Mucosa of descending colon (tissue), 1 donor: ENCODE measurements around a stretch of chr17.

DNA sequence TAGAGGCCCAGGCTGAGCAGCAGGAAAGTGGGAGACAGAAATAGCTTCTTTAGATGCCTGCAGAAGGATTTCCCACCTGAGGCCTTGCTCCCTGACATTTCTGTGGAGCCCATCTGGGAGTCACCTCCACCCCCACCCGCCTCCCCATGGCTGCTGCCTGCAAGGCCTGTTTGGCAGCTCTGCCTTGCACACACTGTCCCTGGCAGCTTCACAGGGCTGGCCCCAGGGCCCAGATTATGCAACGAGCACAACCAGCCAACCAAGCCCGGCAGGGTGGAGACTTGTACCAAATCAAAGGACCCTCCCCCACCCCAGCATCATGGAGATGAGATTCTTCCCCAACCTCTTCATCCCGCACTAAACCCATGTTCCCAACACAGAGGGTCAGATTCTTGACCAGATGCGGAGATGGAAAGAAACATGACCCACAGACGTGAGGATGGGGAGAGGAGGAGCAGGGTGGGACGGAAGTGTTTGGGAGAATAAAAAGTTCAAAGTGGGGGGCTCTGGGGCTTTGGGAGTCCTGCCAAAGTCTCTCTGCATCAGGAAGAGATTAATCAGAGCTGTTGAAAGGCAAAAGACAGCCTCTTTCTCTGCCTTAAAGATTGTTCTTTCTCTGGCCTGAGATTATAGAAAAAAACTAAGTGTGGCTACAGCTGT, 3.8 kb downstream of the SMARCD2 start:
- PRO-cap = no peak

- PRO-cap = bidirectional peak, plus-strand start at chr17:63927676, minus-strand start at chr17:63927557
Observed at GRCh38 chr17:63927413-63927889, 4.7 kb downstream of the CD79B start.

DNA sequence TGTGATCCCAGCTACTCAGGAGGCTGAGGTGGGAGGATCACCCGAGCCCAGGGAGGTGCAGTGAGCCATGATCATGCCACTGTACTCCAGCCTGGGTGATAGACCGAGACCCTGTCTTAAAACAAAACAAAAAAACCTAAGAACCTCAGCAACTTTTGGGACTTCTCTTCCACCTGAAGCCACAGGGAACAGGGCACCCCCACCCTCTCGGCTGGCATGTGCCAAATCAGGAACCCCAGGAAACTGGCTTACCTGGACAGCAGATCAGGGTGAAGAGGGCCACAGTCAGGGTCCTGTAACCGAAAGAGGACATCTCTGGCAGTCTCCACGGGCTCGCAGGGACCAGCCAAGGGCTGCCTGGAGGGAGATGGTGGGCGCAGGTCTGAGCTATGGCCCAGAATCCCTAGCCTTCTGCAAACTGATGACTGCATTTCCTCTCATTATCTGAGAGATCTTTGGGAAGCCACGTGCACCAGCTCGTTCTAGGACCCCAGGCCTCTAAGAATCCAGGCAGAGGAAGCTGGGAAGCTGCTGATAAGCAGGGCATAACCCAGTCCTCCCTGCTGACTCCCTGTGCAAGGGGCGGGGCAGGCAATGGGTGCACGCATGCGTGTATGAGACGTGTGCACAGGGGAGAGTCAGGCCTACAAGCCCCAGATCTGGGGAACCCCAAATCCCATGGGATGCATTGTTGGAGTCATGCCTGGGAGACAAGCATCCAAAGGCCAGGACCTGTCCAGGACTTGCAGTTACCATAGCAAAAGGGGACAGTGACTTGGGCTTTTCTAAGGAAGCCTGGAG, 8.4 kb downstream of the PRR29 start:
- PRO-cap = unidirectional peak, minus-strand start at position 384 of the sequence

- PRO-cap = no peak
Observed at GRCh38 chr17:64087346-64088421, 42.3 kb downstream of the ERN1 start.

- PRO-cap = no peak
Observed at GRCh38 chr17:64147188-64147909, 17.4 kb upstream of the ERN1 start.

DNA sequence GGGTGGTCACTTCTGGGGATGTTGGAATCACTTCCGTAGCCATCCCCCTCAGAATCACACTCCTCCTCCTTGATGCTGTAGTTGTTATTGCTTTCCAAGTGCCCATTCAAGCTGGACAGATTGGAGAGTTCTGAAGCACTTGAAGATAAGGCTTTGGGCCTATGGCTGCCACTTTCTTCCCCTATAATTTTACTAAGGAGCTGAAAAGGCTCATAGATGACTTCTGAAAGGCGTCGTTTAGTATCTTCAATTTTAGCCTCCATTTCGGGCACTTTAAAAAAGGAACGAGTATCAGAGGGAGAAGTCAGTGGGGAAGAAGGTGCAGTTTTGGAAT, 50.0 kb downstream of the TEX2 start:
- PRO-cap = no peak

- PRO-cap = no peak
Observed at GRCh38 chr17:64264894-64265349, 1.9 kb upstream of the TEX2 start.

- PRO-cap = no peak
Observed at GRCh38 chr17:64313671-64313887, 50.5 kb upstream of the TEX2 start.

- PRO-cap = no peak
Observed at GRCh38 chr17:64329528-64330085, 61.1 kb downstream of the PECAM1 start.

- PRO-cap = no peak
Observed at GRCh38 chr17:64392727-64393396, 2.2 kb upstream of the PECAM1 start.

- PRO-cap = no peak
Observed at GRCh38 chr17:64406617-64407188, 16.0 kb upstream of the PECAM1 start.

- PRO-cap = no peak
Observed at GRCh38 chr17:64498686-64499671, 2.1 kb upstream of the POLG2 start.

DNA sequence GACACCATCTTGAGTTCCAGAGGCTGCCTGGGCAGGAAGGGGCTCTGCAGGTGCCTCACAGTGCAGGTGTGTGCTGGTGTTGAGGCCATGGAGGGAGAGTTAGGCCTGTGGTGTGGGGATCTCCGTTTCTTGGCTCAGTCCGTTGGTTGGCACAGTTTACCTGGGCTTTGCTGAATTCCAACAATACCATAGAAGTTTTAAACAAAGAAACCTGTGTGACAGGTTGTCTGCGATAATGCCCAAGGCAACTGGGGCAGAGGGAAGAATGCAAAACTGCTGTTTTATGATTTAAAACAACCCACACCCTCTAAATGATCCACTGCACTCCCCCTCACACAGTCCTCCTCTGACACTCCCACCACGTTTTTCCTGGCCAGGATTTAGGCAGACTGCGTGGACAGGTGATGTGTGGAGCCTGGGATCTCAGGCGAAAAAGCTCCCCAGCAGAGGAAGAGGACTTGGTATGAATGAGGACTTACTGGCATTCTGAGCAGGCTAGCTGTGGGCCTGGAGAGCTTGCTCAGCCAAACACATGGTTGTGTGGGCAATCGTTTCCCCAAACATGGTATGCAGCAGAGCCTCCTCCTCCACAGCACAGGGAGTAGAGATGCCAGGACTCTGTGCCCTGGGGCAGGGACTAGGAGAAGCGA, 104.1 kb downstream of the LRRC37A3 start:
- PRO-cap = no peak

DNA sequence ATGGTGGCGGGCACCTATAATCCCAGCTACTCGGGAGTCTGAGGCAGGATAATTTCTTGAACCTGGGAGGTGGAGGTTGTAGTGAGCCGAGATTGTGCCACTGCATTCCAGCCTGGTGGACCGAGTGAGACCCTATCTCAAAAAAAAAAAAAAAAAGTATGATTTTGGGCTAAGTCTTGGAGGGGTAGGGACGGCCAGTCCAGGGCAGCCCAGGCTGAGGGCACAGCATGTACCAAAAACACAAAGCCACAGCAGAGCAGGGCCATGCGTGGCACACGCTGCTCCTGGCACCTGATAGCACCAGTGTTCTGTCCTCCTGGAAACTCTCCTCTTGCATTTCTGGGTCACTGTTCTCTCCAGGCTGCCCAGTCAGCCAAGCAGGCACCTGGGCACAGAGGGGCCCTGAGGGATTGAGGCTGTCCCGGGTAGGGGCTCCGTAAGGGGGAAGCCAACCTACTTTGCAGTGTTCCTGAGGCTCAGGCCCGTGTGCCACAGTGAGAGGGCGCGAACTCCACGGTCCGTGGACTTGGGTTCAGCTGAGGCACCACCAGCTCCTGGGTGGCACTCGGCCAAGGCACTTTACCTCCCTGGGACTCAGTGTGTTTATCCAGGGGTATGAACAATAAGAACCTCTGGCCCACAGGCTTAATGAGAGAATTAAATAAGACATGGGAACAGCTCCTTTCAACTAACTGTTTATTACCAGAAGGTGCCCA, 68.0 kb downstream of the GNA13 start:
- PRO-cap = no peak

- PRO-cap = no peak
Observed at GRCh38 chr17:65036920-65037951, 19.3 kb downstream of the GNA13 start.

DNA sequence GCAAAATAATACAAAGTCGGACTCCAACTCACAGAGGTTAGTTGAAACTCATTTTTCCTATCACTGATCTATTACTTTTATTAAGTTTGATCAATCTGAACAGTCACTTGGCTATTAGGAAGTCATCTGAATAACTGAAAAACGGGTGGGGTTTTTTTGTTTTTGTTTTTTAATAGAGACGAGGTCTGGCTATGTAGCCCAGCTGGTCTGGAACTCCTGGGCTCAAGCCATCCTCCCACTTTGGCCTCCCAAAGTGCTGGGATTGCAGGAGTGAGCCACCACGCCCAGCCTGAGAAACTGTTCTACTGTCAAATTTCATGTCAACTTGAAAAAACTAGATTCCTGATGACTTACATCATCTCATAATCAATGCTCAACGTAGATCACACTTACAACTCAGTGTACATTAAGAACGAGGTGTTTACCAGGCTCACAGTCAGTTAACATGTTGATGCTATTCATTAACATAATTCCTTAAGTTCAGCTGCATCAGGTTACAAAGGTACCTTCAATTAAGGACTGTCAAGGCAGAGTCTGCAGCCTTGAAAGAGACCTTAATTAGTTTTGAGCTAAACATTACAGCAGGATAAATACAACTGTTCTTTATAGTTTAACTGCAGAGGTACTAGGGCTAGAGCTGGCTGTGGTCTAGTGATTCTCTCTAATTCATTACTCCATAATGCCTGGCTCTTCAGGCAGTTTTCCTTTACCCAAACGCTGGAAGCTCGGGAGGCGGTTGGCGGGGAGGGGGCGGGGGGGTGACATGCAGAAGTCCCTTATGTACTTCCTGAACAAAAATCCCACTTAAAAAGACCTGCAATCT, 2.0 kb downstream of the GNA13 start:
- PRO-cap = unidirectional peak, plus-strand start at position 619 of the sequence

GRCh38 chr17:65071795-65072155, 15.2 kb upstream of the GNA13 start:
- PRO-cap = unidirectional peak, plus-strand start at chr17:65072025; unidirectional peak, minus-strand start at chr17:65072075

GRCh38 chr17:65360958-65361350, 200.5 kb downstream of the AXIN2 start:
- PRO-cap = unidirectional peak, plus-strand start at chr17:65361207

DNA sequence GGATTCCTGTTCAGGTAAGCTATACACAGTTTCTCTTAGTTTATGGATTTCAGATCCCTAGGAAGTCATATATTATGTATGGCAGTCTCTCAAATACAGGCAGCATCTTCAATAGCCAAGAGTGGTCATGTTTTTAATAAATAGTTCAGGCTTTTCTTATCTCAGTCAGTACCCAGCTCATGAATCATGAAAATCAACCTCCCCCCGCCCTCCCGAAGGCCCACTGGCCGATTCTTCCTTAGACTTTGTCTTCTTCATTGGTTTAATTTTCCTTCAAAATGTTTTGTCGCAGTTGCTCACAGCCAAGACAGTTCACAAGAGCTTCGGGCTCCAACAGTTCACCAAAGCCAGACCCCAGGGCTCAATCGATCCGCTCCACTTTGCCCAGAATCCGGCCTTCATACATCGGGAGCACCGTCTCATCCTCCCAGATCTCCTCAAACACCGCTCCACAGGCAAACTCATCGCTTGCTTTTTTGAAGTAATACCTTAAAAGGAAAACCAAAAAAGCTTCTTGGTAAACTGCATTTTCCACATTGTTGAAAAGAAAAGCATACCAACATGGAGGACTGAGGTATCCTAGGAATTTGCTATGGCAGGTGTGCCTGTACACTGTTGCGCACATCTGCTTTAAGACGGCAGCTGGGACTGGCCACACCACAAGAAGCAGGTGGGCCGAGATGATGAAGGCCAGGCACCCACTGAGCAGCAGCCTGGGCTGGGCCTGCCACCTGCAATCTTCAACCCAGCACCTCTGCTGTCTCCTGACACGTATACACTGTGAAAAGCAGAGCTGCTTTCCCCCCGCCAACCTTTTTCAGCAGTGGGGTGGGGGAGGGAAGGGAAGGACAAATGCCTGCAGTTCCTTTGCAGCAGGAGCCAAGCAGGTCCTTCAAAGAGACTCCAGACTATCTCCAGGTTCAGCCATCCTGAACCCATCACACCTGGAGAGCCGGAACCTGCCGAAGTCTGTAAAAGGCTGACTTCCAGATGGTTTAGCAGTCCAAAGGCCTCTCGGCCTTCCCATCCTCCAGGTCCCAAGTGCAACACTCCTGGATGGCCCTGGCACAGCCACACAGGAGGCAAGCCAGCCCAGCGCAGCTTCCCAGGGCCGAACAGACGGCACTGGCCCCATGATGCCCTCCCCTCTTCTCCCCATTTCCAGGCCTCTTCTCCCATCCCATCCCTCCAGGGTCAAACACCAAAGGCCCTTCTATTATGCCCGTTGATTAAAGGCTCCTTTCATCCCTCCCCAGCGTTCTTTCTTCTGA, 31.4 kb downstream of the AXIN2 start:
- PRO-cap = no peak

DNA sequence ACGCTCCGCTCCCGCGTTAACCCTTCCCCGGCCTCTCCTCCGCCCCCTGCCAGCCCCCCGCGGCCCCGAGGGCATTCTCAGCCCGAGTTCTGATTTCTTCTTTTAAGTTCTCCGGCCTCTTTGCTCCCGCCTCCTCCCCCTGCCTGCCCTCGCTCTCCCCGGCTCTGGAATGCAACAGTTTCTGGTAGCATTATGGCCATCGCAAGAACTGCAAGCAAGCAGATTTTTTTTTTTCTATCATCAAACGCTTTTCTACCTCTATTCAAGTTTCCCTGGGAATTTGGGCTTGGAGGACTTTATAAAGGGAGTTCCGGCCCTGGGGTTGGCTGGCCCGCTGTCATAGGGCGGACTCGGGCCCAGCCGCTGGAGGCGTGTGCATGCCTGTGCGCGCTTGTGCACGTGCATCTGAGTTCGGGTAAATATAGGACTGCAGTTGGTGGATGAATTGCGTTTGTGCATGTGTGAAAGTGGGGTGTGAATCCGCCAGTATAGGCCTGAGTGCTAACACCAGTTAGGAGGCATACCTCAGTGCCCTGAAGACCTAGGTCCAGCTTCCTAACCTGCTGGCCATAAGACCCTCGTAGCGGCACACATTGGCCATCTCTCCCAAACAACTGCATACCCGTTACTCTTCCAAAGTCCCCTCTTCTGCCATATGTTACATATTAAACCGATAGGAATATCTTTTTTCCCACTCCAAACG, 432 bp upstream of the AXIN2 start:
- PRO-cap = no peak